ENCODE measurements around the genes SLC37A2, TIRAP and KIRREL3.

- CAGE, long polyA plus RNA, result no peak
- RRBS, result 2% methylated on average over 16 of the region's 67 CpGs
Measured at GRCh38 chr11:125062470-125063521, at the start of gene SLC37A2. TSS of gene SLC37A2 (plus strand) at chr11:125063305.

- CAGE, long polyA plus RNA, result no peak
- RRBS, result 1% methylated on average over 1 of the region's 30 CpGs
Measured at GRCh38 chr11:125063522-125064073, 493 bp downstream of the SLC37A2 start.

GRCh38 chr11:125214612-125215357 is 50.2 kb downstream of the PKNOX2 start:
- CAGE, long polyA plus RNA, result no peak
- RRBS, result no CpG with 5 or more reads among the region's 13 CpGs

DNA sequence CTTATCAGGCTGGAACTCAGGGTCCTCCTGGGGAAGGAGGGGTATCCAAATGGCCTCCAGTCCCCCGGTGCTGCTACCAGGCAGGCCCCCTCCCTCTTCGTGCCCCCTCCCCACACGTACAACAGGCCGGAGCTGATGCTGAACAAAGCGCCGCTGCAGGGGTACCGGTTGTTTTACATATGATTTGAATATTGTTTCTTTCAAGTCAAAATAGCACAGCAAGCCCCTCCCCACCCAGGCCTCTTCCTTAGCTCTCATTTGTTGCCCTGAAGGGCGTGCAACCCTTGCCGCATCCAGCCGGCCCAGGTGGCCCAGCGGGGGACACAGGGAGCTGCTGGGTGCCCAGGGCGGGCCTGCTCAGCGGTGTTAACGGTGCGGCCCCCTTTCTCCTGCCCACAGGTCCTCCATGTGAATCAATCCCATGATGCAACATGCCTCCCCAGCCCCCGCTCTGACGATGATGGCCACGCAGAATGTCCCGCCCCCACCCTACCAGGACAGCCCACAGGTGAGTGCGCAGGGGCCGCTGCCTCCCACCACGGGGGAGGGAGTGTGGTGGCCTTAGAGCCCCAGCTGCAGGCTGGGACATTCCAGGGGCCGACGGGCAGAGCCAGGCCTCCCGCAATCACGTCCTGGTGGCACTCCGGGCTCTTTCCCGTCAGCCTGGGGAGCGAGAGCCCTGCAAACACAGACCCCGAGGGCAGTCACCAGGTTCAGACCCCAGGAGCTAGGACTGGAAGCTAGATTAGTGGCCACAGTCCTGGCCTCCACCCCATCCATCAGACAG is 145.0 kb downstream of the FEZ1 start:
- CAGE, long polyA plus RNA, result no peak
- RRBS, result 72% methylated on average over 4 of the region's 30 CpGs

GRCh38 chr11:125489185-125489760 is 6.8 kb downstream of the FEZ1 start:
- CAGE, long polyA plus RNA, result no peak
- RRBS, result no CpG with 5 or more reads among the region's 15 CpGs

DNA sequence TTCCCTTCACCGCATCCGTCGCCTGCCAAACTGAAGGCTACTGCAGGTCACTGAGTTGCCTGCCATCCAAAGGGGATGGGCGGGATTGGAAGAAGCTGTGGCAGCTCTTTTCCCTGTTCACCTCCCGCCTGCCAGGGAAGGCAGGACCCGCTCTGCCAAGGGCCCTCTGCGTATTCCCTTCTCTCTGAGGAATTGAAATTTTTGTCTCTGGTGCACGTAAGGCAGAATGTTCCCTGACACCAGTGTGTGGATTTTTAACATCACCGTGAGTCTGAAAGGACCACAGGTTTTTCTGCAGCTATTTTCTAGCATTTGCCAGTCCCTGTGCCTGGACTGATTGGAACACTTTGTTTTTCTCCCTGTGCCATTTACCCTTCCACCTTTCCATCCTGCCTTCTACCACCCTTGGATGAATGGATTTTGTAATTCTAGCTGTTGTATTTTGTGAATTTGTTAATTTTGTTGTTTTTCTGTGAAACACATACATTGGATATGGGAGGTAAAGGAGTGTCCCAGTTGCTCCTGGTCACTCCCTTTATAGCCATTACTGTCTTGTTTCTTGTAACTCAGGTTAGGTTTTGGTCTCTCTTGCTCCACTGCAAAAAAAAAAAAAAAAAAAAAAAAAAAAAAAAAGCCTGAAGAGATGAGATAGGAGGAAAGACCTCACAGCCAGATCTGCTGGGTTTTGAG is 8.9 kb upstream of the STT3A start:
- CAGE, long polyA plus RNA, result no peak
- RRBS, result no CpG with 5 or more reads among the region's 9 CpGs

GRCh38 chr11:126153981-126154424 is 57.4 kb downstream of the RPUSD4 start:
- CAGE, long polyA plus RNA, result no peak
- RRBS, result no CpG with 5 or more reads among the region's 6 CpGs

GRCh38 chr11:126282969-126284101 is at the start of gene TIRAP:
TSS of gene TIRAP (plus strand) at chr11:126283093.
- CAGE, long polyA plus RNA, result no peak
- RRBS, result 1% methylated on average over 40 of the region's 79 CpGs

GRCh38 chr11:126318608-126319812 is 15.2 kb downstream of the DCPS start:
- CAGE, long polyA plus RNA, result no peak
- RRBS, result no CpG with 5 or more reads among the region's 16 CpGs

- CAGE, long polyA plus RNA, result no peak
- RRBS, result 81% methylated on average over 3 of the region's 12 CpGs
Measured at GRCh38 chr11:126331959-126332903, 23.3 kb upstream of the ST3GAL4 start.

DNA sequence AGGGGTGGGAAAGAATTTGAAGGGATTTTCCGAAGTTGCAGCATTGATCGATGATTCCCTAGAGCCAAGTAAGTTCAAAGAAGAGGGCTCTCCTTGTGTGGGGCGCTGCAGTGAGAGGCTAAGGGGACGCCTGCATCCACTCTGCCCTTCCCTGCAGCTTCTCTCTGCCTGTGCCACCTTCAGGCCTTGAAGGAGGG is 16.0 kb upstream of the ST3GAL4 start:
- CAGE, long polyA plus RNA, result no peak
- RRBS, result no CpG with 5 or more reads among the region's 4 CpGs

DNA sequence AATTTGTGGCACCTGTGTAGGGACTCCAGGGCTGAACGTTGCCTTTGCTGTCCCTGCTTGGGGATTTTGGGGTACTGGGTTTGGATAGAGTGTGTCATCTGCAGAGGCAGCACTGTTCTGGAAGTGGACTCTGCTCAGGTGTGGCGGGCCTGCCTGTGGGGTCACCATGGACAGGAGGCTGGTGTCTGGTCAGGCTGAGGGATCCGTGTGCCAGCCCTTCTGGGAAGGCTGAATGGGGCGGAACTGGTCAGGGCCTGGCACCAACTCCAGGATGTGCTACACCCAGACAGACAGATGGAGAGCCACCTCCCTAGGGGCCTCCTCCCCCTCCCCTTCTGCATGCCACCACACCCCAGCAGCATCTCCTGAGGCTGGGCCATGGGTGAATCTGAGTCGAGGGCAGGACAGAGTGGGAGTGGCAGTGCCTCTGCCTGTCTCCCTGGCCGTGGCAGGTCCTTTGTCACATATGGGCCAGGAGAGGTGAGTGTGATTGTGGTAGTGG is 28.9 kb downstream of the ST3GAL4 start:
- CAGE, long polyA plus RNA, result no peak
- RRBS, result no CpG with 5 or more reads among the region's 6 CpGs

- CAGE, long polyA plus RNA, result no peak
- RRBS, result no CpG with 5 or more reads among the region's 13 CpGs
Measured at GRCh38 chr11:126386276-126387152, 31.0 kb downstream of the ST3GAL4 start.

DNA sequence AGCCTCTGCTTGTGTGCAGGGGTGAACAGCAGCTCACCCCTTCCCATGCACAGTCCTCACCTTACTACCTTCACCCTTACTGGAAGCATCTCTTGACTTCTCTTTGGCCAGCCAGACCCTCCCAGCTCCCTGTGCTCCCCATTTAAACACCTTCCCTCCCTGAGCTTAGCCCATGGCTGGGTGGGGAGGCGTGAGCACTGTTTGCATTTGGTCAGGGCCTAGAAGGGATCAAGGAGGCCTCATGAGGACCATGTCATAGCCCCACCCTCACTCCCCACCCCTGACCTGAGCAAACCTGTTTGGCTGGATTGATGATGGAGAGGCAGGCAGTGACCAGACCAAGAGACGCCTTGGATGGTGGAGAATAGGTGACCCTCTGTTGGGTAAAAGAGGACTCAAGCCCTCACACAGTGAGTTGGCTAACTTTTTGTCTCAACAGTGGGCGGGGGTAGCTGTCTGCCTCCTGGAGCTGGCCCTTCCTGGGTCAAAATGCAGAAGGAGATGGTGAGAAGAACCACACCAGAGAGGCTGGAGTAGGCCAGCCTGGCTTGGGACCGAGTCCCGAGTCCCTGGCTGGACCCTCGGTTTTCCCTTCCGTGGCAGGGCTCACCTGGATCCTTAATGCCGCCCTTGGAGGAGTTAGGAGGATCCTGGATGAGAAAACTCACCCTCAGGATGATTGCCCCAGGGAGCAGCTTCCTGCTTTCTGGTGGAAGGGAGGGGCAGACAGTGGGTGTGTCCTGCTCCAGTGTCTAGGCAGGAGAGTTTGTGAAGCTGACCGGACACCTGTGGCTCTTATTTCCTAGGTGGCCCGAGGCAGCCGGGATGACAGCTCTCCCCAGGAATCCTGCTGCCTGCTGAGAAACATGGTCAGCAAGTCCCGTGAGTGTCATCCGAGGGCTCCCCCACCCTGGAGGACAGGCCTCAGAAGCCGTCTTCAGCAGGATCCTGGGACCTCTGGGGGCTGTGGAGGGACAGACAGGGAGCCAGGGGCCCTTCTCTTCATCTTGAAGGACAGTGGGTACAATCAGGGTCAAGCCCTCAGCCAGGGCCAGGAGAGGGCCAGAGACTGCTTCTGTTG is 50.1 kb downstream of the ST3GAL4 start:
- CAGE, long polyA plus RNA, result no peak
- RRBS, result 80% methylated on average over 1 of the region's 14 CpGs

GRCh38 chr11:126415580-126416408 is 60.3 kb downstream of the ST3GAL4 start:
- CAGE, long polyA plus RNA, result no peak
- RRBS, result 58% methylated on average over 3 of the region's 20 CpGs

DNA sequence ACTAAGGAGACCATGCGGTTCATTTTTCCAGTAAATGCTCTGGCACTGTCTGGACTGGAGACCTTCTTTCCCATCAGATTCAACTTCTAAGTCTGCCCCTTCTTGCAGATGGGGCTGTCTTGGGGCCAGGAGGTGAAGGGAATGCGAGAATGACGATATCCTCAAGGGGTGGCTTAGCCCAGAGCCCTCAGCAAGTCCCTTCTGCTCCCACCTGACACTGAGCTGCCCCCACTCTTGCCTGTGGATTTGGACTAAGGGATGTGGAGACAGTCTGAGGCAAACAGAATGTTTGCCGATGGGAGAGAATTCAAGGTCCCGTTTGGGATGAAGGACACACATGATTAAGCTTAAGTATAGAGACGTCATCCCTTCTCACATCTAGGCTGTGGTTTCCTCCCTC is 71.3 kb downstream of the ST3GAL4 start:
- CAGE, long polyA plus RNA, result no peak
- RRBS, result no CpG with 5 or more reads among the region's 6 CpGs

GRCh38 chr11:127000336-127001331 is at the start of gene KIRREL3:
TSS of gene KIRREL3 (minus strand) at chr11:127000770.
- CAGE, long polyA plus RNA, result no peak
- RRBS, result 1% methylated on average over 16 of the region's 45 CpGs

GRCh38 chr11:127105851-127106839 is 105.6 kb upstream of the KIRREL3 start:
- CAGE, long polyA plus RNA, result no peak
- RRBS, result no CpG with 5 or more reads among the region's 11 CpGs

- CAGE, long polyA plus RNA, result no peak
- RRBS, result no CpG with 5 or more reads among the region's 2 CpGs
Measured at GRCh38 chr11:127107037-127107337, 106.4 kb upstream of the KIRREL3 start.

DNA sequence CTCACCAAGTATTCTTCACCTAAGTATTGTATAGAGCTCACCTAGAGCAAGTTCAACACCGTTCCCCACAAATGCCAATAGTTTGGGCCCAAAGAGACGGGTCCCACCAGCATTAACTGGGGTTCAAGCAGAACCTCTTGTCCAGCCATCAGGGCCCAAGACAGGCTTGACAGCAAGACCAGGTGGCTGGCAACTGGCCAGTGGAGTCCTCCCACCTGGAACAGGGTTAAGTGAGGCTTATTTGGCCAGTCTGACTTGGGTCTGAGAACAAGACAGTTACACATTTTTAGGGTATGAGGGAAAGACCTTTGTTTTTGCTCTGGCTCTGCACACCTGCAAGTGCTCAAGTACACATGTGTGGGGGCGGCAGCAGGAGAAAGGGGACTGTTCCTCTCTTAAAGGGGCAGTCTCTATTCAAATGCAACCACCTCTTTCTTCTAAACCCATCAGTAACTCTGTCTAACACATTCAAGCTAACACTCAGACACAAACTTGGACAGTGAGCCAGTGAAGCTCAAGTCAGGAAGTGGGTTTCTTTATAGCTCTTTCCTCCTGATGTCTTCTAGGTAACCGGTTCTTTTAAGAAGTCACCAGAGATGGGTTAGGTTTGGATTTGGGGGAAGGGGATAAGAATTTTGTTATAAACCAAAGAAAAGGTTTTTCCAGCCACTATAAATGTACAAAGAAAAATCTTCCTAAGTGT is 116.2 kb downstream of the ETS1 start:
- CAGE, long polyA plus RNA, result no peak
- RRBS, result no CpG with 5 or more reads among the region's 4 CpGs